GM23248 (cell line): ENCODE data around the gene LRP3.

DNA sequence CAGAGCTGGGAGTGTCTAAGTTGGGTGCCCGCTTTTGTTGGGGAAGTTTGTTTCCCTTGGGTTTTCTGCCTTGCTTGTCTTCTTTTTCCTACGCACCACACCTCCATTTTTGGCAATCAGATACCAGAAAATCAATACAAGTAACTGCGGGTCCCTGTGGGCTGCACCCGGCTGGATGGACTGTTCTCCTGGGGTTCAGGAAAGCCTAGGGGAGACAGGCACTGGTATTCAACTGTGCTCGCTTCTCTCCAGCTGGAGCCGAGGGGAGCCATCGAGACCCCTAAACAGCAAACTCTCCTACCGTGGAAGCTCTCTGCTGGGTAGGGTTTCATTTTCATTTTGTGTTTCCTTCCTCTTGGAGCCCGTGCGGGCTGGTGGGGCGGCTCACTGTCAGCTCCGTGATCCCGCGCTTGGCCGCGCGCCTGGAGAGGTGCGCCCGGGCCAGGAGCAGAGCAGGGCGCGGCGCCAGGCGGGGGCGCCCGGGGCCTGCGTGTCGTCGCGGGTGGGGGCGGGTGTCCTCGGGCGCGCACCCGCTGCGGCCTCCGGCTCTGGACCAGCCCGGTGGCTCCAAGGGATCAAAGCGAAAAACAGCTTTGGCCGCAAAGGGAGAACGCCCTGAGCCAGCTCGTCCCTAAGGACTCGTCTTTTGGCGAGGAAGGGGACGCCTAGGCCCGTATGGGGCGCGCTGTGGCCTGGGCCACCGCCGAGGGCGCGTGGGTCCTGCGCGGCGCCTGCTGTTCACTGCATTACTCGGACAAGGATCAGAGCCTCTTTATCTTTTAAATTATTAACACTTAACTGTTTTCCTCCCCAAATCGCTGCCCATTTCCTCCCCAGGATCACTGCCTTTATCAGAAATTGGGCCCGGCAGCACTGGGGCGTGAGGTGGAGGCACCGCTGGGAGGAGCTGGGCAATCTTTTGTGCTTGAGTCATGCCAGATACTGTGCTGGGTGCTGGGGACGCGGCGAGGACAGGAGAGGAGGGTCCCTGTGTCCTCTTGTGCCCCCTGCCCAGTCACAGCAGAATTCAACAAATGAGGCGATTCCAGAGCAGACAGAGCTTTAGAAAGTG, 347.4 kb downstream of the ZNF536 start:
- RAMPAGE, long total RNA: no peak

DNA sequence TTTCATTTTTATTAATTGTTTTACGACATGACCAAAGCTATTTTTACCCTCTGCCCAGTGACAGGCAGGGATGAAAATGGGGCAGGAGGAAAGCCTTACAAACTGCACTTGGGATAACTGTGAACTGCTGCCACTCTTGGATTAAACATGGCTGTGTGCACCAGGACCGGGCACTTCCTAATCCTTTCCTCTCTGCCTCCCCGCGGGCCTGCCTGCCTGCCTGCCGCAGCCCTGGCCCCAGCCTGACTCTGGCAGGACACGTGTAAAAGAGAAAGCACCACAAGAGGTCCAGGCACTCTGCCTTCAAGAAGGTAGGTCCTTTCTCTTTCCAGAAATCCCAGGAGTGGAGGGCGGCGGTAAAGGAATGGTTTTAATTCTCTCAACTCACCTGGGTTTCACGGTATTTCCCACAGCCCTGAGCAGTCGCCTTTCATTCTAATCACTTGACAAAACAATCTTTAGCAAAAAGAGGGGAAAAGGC, 4.8 kb downstream of the TSHZ3 start:
- RAMPAGE, long total RNA: no peak

DNA sequence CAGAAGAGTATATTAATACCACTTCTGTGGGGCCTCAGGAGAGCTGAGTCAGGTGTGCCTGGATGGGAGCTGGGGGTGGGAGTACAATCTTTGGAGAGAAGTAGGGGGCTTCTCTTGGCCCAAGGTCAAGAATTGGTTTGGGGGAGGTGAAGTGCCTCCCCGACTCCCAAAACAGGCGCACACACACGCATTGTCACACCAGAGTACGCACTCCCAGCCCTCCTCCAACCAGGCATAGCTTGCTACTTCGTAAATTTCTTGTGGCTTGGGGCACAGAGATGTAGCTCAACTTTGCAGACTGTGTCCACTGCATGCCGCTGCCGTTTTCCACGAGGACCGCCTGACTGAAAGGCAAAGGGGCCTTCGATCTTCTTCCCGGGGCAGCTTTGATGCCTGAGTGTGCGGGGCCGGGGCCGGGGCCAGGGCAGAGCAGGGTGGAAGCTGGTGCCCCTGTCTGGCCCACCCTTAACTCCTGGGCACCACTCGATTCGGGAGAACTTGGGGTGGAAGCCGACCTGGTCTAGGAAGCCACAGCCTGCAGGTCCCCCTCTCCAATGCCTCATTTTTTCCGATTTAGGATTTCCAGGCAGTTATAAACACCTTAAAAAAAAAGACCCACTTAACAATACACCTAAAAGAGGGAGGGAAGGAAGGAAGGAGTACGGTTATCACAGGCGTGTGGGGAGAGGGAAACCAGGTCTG, 5.7 kb upstream of the TSHZ3 start:
- RAMPAGE, long total RNA: no peak

DNA sequence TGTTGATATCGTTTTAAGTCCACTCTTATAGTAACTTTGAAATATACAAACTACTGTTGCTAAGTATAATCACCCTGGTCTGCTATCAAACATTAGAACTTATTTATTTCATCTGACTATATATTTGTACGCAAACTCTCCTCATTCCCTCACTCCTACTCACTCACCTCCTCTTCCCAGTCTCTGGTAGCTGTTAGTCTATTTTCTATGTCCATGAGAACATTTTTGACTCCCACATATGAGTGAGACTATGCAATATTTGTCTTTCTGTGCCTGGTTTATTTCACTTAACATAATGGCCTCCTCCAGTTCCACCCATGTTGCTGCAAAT, 486.0 kb upstream of the ZNF507 start:
- RAMPAGE, long total RNA: no peak

DNA sequence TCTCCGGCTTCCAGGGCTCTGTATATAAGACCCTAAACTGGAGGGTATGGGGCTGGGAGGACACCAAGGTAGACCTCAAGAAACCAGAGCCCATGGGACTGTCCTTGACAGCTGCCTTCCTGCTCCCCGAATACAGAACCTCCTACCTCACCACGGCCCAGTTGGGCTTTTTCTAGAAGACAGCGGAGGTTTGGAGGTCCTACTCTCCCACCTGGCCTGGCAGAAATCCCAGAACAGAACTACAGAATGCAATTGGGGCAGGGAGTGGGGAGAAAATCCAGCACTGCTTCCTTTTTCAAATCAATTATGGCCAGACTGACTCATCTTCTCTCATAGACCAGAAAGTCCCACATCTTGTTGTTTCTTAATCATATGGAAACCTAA, 177.2 kb upstream of the ZNF507 start:
- RAMPAGE, long total RNA: no peak

DNA sequence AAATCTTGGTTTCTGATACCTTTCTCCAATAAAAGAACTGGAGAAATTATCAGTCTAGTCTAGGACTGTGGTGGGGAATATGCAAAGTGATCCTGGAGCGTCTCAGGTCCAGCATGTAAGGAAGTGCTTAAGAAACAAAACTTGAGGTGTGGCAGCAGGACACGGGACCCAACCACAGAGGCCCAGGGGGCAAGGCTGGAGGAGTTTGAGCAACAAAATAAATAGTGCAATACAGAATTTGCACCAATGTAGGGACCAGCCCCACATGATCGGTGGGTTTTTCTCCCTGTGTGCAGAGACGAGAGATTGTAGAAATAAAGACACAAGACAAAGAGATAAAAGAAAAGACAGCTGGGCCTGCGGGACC, 29.2 kb upstream of the DPY19L3 start:
- RAMPAGE, long total RNA: no peak

DNA sequence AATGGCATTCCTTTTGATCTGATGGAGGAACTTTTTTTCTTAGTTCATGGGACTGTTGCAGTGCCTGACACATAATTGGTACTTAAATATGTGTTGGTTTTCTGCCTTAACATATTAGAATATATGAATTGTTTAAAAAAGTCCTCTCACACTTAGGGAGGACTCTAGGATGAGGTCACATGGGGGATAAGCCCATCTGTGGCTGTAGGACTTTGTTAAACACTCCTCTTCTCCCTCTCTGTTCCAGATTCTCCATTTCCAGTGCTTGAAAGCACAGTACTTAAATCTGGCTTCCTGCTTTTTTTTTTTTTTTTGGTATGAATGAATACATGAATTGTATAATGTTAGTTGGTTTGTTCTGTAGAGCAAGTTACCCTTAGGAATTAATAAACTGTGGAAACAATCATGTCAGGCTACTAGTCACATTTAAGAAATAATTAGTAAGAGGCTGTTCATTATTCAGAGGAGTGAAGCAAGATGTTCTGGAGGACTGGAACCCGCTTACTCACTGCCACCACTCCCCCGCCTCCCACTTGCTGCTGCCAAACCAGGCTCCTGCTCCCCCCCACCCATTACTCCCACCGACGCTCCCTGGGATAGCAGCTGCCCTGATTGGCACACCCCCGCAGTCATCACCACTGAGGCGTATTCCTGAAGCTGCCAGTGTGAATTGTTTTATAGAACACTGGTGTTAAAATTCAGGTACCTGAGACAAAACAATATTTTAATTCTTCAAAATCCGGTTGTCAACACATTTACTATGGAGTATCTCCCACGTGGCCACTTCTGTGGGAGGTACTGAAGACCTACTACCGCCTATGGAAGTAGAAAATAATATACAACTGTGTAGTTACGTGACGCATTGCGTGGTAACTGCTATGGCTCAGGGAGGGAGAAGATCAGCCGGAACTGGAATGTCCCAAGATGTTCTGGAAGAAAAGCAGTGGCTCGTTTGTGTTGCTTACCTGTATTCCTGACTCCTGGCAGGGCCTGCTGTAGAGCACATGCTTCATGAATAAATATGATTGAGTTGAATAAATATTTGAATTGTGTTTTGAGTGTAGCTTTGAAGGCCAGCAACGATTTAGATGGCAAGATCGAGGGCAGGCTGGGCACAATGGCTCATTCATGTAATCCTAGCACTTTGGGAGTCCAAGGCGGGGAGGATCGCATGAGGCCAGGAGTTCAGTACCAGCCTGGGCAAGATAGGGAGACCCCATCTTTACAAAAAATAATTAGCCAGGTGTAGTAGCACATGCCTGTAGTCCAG, 1.6 kb downstream of the DPY19L3 start:
- RAMPAGE, long total RNA: no peak

DNA sequence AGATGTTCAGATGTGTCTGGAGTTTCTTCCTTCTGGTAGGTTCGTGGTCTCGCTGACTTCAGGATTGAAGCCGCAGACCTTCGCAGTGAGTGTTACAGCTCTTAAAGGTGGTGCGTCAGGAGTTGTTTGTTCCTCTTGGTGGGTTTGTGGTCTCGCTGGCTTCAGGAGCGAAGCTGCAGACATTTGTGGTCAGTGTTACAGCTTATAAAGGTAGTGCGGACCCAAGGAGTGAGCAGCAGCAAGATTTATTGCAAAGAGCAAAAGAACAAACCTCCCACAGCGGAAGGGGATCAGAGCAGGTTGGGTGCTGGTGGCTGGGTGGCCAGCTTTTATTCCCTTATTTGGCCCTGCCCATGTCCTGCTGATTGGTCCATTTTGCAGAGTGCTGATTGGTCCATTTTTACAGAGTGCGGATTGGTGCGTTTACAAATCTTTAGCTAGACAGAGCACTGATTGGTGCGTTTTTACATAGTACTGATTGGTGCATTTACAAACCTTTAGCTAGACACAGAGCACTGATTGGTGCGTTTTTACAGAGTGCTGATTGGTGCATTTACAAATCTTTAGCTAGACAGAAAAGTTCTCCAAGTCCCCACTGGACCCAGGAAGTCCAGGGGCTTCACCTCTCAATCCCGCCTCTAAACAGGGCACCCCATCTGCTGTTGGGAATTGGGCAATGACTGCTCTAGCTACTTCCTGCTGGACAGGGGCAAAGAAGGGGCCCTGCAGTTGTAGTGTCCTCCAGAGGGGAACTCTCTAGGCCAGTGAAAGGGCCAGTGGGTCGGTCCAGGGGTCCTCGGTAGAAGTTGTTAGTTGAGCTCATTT, 1.8 kb downstream of the NUDT19 start:
- RAMPAGE, long total RNA: no peak

DNA sequence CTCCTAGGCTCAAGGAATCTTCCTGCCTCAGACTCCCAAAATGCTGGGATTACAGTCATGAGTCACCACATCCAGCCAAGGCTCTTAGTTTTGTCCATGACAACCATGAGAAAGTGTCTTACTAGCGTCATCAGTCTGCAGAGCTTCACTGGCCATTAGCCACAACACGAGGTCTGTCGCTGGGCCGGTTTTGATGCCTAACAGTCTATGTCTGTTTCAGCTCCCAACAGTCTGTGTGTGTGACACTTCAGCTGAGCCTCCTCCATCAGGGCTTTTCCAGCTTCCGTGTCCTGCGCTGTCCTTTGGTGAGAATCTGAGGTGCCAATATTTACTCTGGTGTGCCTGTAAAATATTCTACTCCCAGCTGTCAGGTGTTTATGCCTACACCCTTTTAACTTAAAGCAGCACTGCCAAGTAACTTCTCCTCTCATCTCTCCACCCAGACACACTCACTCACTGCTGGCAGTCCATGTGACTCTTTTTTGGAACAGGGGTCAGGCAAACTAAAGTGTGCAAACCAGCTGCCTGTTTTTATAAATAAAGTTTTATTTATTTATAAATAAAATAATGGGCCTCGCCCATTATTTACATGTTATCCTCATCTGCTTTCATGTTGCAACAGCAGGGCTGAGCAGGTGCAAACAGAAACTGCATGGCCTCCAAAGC, 47.4 kb downstream of the CEP89 start:
- RAMPAGE, long total RNA: no peak

DNA sequence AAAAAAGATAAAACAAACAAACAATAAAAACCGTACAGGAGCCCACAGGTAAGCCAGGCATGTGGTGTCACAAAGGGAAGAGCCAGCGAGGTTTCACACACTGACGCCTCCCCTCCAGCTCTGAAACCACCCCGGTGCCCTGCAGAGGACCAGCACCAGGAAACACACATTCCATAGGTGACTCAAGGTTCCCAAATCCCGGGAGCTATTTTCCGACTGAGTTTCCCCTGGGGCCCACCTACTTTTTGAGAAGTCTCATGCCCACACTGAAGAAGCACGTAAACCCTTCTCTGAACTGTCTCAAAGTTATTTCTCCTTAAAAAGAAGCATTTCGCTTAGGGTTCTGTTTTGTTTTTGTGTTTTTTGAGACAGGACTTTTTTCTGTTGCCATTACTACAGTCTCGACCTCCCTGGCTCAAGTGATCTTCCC, 40.2 kb downstream of the RHPN2 start:
- RAMPAGE, long total RNA: no peak

DNA sequence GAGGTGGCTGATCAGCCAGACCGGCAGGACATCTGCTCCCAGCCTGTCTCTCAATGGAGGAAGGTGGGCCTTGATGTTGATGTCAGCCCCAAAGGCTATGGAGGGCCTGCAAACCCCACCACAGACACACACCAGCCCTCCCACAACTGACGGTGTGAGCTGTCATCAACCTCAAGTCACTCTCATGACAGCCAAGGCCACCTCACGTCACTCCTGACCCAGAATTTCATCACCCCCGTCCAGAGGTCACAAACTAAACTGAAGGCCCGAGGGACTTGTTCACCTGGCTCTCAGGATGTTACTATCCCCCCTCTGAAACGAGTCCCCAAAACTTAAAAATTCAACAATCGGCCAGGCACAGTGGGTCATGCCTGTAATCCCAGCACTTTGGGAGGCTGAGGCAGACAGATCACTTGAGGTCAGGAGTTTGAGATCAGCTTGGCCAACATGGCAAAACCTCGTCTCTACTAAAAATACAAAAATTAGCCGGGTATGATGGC, 25.4 kb downstream of the RHPN2 start:
- RAMPAGE, long total RNA: no peak

- RAMPAGE, long total RNA: no peak
Measured at GRCh38 chr19:33062549-33063231, 2.0 kb downstream of the RHPN2 start.

GRCh38 chr19:33064252-33064760, 382 bp downstream of the RHPN2 start:
- RAMPAGE, long total RNA: no peak

DNA sequence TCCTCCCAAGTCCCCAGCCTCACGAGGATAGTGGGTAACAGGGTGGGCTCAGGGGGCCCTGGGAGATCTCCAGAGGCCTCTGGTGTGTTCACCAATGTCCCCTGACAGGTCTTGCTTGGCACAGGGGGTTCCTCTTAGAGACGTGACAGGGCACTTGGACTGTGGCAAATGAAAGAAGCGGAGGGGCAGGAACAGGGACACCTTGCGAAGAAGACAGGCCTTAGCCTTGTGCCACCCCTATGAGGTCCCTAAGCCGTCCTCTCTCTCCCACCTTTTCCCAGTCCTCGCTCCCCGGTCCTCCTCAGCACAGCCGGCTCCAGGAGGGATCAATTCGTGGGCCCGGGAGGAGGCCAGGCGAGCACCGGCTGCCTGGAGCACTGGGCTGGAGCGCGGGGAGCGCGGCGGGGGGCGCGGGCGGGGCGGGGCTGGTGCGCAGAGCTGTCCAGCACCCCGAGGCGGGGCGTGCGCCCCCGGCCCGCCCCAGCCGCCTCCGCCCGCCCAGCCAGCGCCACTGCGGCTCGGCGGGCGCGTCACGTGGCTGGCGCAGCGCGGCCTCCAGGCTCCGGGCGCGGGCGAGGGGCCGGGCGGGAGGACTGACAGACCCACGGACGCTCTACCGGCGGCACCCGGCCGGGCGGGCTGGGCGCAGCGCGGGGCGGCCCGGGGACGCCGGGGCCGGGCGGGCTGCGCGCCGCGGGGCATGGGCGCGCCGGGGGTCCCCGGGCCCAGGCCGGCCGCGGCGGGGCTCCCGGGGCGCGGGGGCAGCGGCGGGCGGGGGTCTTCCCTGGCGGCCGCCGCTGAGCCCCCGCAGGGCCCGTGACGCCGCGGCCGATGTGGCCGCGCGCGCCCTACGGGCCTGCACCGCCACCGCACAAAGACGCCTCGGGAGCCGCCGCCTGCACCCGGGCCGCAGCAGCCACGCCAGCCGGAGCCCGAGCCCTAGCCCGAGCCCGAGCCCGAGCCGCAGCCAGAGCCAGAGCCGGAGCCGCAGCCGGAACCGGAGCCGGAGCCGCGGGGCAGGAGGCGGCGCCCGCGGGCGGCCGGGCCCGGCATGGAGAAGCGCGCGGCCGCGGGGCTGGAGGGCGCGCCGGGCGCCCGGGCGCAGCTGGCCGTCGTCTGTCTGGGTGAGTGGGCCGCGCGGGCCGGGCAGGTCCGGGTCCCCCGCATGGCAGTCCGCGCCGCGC, at the start of gene LRP3:
LRP3 (plus strand) TSS at position 596 of the 1,184 bp plus-strand sequence.
- RAMPAGE, long total RNA: no peak

DNA sequence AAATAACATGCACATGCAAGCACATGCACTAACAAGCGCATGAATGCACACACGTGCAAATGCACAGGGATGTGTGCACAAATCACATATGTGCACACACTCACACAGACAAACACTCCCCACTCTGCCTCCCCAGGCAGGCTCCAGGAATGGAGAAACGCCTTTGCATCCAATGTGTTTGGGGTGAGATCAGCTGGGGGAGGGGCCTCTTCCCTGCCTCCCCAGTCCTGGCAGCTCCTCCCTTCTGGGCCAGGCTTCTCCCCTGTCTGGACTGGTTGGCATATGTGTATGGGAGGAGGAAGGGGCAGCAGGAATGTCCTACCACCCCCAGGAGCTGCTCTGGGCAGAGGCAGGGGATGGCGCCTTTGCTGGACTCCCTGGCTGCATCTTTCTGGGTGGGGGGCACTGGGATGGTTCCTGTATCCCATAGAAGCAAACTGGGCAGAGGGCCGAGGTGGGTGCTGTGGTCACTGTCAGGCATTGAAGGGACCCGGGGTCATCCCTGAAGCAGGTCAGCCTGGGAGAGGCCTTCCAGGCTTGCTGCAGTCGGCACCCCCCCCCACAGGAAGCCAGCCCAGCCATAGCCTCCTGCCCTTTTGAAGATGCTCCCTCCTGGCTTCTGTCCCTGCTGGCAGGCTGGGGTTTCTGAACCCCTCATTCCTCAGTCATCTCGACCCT, 21.1 kb upstream of the SLC7A10 start:
- RAMPAGE, long total RNA: no peak

DNA sequence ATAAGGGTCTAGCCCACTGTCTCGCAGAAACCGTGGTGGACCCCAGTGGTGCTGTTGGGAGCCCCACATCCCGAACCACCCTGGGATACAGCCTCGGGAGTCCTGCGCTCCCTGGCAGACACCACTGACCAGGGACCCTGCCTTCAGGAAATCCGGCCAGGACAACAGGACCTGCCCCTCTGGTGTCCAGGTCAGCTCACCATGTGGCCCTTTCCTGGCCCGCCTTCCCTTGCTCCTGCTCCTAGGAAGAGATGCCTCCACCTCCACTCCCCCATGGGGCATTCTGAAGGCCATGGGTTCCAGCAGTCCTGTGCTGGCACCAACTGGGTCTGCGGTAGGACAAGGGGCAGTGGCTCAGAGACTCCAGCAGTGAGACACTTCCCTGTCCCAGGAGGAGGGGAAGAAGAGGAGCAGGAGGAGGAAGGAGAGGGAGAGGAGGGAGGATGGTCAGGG, 22.5 kb upstream of the SLC7A10 start:
- RAMPAGE, long total RNA: no peak

- RAMPAGE, long total RNA: no peak
Measured at GRCh38 chr19:33310493-33311165, 8.3 kb upstream of the CEBPA start.

DNA sequence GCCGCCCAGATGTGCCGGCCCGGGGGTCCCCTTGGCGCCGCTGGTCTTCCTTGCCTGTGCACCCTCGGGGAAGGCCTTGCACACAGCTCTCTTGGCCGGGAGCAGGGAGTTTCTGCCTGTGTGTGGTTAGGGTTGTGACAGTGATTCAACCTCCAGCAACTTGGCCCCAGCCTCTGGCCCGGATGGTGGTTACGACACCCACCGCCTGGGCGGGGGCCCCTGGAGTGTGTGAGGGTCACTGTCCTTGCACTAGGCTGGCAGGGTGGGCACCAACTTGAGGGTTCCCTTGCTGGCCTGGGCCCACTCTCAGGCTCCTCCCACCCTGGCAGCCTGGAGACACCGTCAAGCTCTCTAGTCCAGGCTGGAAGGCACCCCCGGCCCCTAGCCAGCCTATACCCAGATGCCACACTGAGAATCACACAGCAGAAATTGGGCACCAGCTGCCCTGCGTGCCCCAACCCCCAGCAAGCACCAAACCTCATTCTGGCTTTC, 20.9 kb downstream of the CEBPG start:
- RAMPAGE, long total RNA: no peak

DNA sequence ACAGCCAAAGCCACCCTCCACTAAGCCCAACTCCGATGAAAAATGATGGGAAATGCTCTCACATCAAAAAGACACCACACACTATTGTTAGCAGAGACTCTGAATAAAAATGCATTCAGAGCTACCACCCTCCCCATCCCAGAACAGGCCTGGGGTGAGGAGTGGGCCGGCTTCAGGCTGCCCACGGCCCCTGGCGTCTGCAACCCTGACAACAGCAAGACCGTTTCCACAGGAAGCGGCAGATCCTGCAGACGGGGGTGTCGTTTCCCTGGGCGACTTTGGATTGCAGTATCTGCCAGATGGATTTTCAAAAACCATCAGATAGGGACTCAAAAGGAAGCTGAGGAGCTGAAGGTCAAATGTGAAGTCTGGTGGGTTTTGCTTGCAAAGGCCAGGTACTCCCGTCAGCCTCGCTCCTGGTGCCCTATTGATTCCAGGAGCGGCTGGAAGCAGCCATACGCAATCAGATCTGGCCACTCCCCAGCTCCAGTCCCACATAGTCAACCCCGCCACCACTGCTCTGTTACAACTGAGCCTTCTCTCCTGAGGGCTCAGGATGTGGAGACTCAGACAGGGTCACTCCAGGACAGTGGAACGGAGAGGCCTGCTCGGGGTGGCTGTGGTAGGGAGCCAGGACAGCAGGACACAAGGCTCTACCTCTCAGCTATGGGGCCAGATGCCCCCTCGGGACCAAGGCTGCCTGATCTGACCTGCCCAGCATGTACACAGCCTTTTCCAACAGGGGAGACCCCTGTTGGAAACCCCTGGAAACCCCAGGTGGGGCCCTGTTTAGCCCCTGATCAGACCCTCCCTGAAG, 14.1 kb downstream of the PEPD start:
- RAMPAGE, long total RNA: no peak

DNA sequence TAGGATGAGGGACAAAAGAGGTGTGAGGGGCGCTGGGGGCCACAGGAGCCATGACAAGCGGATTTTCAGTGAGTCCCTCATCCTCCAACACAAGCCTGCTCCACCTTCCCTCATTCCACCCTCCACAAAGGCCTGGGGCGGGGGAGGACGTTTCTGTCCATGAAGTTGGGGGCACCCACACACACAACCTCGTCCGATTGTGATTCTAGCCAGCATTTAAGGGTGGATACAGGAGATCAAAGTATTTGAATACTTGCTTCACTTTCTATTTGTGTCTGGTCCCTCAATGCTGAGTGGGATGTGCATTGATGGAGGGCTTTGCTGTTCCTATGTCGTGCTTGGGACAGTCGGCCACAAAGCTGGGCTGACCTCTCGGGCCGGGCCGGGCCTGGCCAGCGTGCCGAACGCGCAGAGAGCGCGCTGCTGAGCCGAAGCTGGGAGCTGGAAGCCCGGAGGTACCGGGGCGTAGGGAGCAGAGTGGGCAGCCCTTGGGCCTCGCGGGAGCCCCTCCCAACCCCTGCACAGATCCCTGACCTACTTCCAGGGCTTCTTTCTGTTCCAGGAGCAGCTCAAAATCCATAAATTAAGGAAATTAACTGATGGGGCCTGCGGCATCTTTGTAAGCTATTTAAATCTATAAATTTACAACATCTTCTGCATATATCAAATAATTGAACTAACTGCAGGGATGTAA, 2.0 kb upstream of the KCTD15 start:
- RAMPAGE, long total RNA: no peak